Parietal lobe (tissue), 2 donors: ENCODE measurements around a stretch of chr10.

GRCh38 chr10:71809691-71810597 lies 36.6 kb upstream of the VSIR start:
- RAMPAGE, long total RNA: no peak

- RAMPAGE, long total RNA: no peak
Observed at GRCh38 chr10:71812713-71813415, 38.2 kb downstream of the PSAP start.

- RAMPAGE, long total RNA: no peak
Observed at GRCh38 chr10:71819434-71820166, 31.5 kb downstream of the PSAP start.

DNA sequence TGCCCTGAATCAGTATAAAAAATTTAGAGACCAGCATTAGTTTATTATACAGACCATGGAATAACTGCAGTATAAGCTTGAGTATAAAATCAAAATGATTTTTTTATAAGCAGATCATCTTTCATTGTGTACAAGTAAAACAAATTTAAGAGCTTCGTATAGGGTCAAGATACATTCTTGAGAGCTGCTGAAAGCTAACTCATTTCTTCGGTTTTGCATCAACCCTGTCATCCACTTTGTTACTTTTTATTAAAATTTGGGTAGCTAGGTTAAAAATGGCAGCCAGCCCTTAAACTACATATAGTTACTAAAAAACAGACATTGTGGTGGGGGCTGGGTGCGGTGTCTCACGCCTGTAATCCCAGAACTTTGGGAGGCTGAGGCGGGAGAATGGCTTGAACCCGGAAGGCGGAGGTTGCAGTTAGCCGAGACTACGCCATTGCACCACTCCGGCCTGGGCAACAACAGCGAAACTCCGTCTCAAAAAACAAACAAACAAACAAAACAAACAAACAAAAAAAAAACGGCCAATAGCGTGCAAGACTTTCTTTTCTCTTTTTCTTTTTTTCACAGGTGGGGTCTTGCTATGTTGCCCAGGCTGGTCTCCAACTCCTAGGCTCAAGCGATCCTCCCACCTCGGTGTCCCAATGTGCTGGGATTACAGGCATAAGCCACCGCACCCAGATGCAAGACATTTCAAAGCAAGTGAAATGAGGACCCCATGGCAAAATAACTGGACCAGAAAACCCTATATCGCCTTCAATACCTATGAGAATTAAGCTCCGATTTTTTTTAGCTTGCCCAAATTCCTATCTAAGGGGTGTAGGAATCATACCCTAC lies 1.7 kb downstream of the PSAP start:
- RAMPAGE, long total RNA: no peak

- RAMPAGE, long total RNA: no peak
Observed at GRCh38 chr10:71853837-71854378, 2.9 kb upstream of the PSAP start.

DNA sequence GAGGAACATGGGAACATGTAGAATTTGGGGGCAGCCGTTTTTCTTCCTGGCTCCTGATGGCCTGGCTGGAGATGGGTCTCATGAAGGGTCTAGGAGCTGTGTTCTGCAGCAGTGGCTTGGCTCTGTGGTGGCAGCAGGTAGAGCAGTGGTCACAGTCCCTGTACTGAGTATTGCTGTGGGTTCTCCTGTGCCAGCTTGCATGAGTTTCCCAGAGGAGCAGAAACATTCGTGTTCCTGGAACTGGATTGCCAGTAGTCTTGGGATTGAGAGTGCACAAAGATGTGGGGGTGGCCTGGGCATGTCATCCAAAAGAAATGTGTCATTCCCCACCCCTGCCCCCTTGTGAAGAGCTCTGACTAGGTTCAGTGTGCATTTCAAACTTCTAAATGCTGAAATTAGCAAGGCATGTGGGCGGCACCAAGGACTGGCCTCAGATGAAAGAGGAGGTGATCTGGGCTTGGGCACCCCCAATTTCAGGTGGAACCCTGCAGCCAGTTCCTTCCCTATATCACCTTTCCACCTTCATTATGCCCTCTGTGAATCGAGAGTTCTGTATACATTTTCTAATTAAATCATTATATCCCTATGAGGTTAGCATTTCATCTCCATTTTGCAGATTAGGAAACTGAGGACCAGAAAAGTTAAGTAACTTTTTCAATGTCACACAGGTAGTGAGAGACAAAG lies 2.1 kb downstream of the CHST3 start:
- RAMPAGE, long total RNA: no peak

GRCh38 chr10:71970189-71970698 lies 6.0 kb downstream of the CHST3 start:
- RAMPAGE, long total RNA: no peak

DNA sequence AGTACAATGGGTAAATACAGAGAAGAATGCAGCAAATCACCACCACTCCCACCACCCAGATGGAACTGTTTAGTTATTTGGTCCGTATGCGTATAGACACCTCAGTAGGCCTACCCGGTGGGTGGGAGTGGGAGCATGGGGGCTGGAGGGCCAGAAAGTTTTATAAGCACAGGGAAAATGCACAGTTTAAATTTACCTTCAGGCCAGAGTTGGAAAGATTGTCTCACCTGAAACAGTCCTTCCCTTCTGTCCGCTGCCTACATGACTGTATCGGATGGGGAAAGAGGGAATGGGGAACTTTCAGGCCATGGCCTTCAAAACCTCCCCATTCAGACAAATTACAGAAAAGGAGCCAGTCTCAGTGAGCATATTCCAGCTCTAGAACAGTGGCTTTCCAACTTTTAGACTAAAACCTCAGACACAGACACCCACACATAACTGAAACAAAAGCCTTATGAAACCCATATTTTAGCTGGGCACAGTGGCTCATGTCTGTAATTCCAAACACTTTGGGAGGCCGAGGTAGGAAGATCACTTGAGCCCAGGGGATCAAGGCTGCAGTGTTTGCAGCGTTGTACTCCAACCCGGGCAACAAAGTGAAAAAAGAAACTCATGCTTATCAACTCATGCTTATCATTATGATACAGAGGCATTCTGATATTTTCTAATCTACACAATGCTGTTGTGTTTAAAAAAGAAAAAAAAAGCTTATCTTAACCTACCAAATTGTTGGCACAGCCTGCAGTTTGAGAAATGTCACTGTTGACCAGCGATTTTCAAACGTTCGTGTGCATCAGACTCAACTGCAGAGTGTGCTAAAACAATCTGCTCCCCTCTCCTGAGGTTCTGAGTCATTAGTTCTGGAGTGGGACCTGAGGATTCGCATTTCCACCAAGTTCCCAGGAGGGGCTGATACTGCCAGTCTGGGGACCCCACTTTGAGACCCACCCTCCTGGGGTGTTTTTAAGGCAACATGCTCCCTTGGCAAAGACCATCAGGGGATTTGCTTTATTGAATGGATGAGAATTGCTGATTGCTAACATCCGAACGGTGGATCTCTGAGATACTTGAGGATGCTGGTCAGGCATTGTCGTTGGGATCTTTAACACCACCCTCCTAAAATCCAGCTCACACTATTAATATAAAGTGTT lies 15.9 kb downstream of the CHST3 start:
- RAMPAGE, long total RNA: no peak

DNA sequence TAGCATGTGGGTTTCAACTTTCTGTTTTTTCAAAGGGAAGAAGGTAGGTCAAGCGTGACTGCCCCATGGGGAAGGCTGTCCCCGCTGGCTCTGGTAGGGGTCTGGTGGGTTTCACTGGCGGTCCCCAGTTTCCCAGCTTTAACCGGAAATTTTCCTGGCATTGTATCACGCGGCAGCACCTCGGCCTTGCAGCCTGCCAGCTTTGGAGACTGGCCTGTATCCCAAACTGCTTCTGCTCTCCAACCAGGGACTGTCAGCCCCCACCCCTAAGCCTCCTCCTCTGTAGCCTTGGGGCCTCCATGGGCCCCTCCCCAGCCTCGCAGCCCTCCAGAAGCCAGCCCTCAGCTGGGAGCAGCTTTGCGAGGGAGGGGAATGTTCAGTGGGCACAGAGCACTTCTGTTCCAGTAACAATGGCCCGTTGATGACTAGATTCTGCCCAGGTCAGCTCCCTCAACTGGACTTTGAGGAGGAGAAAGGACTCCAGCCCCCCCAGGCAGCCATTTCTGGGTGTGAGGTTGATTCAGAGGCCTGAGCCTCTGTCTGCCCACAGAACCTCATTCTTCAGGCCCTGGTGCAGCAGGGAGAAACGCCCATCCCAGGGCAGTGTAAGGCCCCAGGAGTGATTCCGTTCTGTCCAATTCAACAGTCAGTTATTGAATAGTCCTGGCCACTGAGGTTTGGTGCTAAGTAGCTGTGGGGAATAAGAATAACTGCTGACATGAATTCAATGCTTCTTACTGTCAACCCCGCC lies 17.0 kb downstream of the CHST3 start:
- RAMPAGE, long total RNA: no peak

- RAMPAGE, long total RNA: no peak
Observed at GRCh38 chr10:72063595-72064358, 24.6 kb downstream of the SPOCK2 start.

GRCh38 chr10:72084029-72084641 lies 4.2 kb downstream of the SPOCK2 start:
- RAMPAGE, long total RNA: no peak

DNA sequence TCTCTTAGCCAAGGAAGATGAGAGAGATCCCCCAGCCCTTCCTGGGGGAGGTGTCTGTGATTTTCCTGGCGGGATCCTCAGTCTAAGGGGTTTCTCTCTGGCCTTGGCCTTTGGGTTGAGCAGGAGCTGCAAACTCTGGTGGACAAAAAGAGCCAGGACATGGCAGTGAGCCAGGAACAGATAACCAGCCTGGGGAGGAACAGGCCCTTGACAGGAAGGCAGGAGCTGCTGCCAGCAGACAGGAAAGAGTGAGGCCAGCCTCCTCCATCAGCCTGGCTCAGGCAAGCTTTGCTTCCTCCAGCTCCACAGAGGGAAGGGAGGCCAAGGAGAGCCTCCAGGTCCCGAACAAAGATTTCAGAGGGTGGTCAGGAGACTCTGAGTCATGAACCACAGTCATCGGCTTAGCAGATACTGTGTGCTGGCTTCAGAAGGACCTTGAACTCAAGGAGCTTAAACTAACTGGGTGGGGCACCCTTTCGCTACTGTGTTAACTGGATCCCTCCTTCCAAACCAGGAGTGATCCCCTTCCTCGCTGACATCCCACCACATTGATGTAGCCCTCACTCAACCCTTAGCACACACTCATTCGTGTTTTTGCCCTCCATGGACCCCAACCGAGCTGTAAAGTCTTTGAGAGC lies 34.7 kb downstream of the DDIT4 start:
- RAMPAGE, long total RNA: no peak

DNA sequence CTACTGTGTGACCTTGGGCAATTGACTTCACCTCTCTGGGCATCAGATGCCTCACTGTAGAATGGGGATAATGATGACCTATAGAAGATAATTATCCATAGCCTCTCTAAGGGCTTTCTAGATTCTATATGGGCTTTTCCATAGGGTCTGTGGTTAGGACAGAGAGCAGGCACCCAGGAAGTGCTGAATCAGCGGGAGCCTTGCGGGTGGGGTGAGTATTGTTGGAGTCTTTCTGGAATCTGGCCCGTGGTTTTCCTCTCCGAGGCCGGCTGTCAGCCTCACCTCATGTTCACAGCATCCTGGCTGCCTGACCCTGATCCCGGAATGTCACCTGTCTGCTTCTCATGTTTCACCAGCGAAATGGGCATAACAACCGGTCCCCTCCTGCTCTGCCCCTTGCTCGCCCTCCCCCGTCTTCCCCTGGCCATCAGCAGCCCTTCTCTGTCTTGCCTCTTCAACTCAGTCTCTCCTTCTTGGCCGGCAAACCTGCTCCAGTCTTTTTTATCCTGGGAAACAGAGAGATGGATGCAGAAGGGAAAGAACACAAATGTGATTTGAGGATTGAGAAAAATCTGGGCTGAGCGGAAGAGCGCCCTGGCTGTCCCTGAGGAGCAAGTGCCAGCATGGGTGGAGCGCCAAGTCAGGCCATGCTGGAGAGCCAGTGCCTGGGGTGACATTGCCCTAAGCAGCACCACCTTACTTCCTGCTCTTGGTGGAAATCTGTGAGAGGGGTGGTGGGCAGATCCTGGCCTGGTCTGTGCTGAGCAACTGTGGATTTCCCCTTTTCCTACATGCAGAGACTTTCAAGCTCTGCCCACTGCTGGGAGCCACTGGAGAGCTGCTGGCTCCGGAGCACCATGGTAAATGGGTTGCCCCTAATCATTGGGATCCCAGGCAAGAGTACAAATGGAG lies 36.7 kb downstream of the DDIT4 start:
- RAMPAGE, long total RNA: no peak

GRCh38 chr10:72318292-72318811 lies 36.4 kb downstream of the DNAJB12 start:
- RAMPAGE, long total RNA: no peak

- RAMPAGE, long total RNA: no peak
Observed at GRCh38 chr10:72329172-72330251, 25.2 kb downstream of the DNAJB12 start.

DNA sequence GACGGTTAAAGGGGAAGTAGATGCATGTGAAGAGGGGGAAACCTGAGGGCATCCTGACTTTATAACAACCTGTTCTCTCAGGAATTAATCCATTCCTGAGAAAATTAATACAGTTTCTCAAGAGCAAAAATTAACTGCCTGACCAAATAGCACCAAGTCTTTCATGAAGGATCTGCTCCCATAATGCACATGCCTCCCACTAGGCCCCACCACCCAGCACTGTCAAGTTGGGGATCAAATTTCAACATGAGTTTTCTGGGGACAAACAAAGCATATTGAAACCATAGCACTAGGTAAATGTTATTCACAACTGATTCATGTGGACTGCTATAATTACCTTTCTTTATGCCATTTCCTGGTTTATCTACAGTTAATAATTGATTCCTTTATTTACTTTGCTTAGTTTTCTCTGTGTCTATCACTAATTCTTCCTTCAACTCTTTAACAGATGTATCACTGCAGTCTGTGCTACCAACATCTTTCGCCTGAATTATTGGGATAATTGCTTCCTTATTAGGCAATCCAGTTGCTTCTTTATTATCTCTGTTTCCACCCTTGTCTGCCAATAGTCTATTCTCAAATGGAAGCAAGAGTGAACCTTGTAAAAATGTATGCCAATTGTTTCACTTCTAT lies 12.9 kb upstream of the MICU1 start:
- RAMPAGE, long total RNA: no peak

DNA sequence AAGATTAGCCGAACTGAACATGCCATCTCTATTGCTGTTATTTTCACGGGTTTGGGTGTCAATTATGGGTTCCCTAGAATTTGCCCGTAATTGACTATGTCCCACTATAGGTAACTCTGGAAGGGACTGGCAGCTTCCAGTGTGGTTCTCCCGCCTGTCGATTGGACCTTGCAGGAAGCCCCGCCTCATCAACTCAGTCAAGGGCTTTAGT lies 183 bp upstream of the MCU start:
- RAMPAGE, long total RNA: no peak

GRCh38 chr10:72743908-72745073 lies 52.3 kb downstream of the MCU start:
- RAMPAGE, long total RNA: no peak

- RAMPAGE, long total RNA: no peak
Observed at GRCh38 chr10:72756416-72757409, 64.8 kb downstream of the MCU start.

- RAMPAGE, long total RNA: no peak
Observed at GRCh38 chr10:73117754-73118580, 7.7 kb downstream of the NUDT13 start.